Metanephros (tissue), 2 donors: Measurements from ENCODE around the genes PRR29 and PECAM1.

GRCh38 chr17:63997626-63998821 lies at the start of gene PRR29:
TSS of gene PRR29 (plus strand) at chr17:63998351.
- RAMPAGE, long total RNA: start-site peak on the plus strand at chr17:63998348-63998355, 17 and 6 reads in 2 replicates

DNA sequence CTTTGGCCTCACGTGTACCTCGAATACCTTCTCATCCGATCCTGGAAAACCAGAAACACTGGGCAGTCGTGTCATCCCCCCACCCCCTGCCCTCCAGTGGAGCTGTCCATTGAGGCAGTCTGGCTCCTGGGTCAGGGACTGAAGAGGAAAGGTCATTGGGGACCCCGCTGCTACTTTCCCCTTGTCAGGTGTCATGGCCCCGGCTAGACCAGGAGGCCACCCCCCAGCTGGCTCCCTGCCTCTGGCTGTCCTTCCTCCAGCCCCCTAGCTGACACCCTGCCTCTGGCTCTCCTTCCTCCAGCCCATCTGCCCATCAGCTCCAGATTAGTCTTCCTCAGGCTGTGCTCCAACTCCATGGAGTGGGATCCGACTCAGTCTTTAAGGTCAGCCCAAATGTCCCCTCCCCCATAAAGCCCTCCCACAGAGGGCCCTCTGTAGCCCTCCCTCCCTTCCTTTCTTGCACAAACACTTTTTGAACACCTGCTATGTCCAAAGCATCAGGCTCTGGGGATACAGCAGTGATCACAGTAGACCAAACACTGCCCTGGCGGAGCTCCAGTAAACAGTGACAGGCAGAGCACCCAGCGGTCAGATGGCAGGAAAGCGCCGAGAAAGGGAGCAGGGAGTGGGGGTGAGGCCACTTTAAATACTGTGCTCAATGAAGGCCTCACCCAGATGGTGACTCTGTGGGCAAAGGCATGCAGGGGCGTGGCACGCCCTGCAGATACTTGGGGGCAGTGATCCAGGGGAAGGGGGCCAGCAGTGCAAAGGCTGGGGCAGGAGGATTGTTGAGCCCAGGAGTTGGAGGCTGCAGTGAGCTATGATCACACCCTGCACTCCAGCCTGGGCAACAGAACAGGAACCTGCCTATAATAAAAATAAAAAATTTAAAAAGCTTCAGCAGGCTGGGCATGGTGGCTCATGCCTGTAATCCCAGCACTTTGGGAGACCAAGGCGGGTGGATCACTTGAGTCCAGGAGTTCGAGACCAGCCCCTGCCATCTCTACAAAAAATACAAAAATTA lies 7.5 kb downstream of the PRR29 start:
- RAMPAGE, long total RNA: no peak

DNA sequence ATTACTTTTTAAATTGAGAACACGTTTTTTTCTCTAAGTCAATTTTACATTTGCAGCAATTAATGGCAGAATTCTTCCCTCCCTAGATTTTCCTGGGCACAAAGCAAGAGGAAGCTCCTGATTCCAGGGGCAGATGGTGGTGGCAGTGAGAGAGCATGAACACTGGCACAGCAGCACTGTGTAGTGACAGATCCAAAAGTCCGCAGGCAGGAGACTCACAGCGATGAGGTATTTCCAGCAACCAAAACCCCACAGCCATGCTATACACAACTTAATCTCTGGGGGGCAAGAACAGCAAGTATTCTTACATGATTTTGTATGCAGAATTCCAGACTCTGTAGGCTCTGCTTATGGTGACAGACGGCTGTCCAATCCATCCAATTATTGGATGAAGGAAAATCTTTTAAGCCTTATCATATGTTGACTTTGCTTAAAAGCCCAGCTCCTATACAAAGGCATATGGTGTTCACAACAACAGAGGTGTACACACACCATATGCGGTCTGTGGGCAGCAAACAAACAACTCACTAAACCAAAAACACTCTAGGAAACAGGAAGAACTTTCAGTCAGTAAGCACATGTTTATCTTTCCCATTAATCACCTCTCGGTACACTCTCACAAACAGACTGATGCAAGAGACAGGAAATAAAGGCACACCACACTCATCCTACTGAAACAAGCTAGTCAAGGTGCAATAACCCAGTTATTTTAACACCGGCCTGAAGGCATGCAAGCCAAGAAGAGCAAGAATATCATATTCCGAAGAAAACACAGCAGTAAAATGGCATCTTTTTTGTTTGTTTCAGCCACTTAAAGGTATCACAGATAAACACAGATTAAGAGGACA lies 48.0 kb downstream of the ERN1 start:
- RAMPAGE, long total RNA: no peak

- RAMPAGE, long total RNA: no peak
These were observed 974 bp downstream of the ERN1 start for GRCh38 chr17:64128828-64129512.

DNA sequence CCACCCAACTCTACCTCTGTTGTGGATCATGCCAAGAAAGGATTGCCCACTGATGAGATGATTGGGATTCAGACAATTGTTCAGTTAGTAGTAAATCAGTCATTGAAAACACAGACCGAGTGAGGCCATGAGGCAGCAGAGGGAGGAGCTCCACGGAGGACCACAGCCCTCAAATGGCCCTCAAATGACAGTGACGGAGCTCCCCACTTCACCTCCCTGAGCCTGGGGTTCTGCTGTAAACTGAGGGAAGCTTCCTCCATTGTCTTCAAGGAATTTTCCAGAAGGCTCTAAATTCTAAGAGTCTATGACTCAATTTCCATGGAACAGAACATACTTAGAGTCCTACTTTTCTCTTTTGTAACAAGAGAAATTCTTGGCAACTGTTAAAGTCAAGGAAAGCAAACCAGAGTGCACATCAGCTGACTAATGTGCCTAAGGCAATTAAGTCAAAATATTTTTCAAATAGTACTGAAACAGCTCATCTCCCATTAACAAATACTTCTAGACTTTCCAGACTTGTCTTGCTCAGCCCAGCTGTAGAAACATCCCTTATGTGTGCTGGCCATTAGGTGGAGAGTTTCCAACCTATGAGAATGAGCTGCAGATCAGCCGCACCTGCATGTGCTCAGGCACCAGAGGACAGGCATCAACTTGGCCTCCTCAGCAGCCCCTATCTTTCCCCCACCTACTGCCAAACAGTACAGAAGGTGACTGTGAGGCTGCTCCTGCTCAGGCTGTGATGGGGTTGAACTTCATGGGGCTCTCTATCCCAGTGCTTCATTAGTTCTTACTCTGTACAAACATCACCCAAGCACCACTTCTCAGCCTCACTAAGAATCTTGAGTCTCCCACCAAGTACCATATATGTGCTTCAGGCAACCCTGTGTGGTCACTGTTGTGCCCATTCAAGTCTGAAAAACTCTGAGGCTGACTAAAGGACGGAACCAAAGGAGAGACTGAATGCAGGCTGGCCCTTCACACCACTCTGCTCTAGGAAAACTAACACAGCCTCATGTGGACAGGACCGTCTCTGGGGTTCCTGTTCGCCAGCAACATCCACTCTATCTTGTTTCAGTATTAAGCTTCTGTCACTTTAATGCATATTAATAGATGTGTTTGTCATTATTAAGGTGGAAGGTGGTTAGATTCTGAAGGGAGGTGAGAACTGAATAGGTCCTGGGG lies 32.2 kb downstream of the TEX2 start:
- RAMPAGE, long total RNA: no peak

DNA sequence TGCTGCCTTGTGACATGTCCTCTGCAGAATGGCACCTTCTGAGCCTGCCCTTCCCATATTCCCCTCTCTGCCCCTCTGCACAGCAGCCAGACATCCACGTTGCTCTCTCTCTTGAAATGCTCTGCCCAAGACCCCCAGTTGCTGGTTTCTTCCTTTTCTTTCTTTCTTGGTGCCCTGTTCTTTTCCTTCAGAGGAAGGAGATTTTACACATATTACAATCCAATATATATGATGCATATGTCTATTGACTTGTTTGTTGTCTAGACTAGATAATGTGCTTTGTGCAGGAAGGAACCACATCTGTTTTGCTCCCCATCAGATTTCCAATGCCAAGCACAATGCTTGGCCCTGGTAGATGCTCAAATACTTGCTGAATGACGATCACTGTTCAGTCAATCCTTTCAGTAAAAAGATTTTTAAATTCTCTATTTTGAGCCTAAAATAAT lies 6.6 kb downstream of the TEX2 start:
- RAMPAGE, long total RNA: no peak

GRCh38 chr17:64355897-64356496 lies 34.7 kb downstream of the PECAM1 start:
- RAMPAGE, long total RNA: no peak

GRCh38 chr17:64356803-64357634 lies 33.6 kb downstream of the PECAM1 start:
- RAMPAGE, long total RNA: no peak

GRCh38 chr17:64384930-64386087 lies 5.4 kb downstream of the PECAM1 start:
- RAMPAGE, long total RNA: no peak

- RAMPAGE, long total RNA: no peak
These were observed at the start of gene PECAM1 for GRCh38 chr17:64389940-64391066. TSS of gene PECAM1 (minus strand) at chr17:64390860.

- RAMPAGE, long total RNA: no peak
These were observed 27.9 kb upstream of the PECAM1 start for GRCh38 chr17:64418495-64419009.

DNA sequence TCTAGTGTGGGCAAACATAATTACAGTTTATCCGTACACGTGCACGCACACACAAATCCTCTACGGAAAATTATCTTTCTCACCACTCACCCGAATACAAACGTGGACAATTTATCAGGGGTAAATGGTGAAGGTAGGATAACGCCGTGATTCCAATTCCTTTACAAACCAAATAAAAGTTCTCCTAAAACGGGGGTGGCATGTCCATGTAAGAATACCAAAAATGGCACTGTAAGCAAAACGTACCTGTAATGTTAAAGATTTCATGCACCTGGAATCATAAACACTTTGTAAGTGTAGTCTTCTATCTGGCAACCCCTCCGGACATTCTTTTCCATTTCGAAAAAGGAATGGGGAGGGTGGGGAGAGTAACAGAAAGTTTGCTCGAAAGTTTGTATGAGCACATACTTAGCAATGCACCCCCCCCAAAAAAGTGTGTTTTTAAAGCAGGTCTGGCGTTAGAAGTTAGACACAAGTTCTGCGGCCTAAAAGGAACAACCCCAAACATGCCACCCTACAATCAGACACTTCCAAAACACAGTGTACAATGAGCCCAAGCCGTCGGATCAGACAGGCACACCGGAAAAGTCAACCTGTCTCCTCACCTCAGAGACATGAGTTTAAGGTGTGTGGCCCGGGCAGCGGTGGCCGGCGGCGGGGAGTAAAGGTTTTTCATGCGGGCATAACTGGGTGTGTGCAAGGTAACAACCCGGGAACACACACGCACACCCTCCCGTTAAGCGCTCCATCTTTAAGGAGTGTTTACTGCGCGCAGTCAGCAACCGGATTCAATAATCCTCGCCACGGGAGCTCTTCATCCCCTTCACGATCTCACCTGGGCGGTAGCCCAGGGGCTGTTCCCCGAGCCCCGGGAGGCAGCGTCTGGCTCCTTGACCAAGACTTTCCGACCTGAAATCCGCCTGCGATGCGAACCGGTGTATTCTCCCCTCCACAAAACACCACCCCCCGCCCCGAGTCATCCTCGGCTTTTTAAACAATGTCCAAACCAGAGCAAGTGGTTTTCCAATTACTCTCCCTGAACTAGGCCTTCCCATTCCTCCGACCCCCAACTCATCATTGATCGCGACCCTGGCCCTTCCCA lies 1.1 kb downstream of the SMURF2 start:
- RAMPAGE, long total RNA: no peak

- RAMPAGE, long total RNA: no peak
These were observed 82.4 kb downstream of the LRRC37A3 start for GRCh38 chr17:64836362-64837739.

GRCh38 chr17:64985177-64985547 lies 65.9 kb upstream of the LRRC37A3 start:
- RAMPAGE, long total RNA: no peak

DNA sequence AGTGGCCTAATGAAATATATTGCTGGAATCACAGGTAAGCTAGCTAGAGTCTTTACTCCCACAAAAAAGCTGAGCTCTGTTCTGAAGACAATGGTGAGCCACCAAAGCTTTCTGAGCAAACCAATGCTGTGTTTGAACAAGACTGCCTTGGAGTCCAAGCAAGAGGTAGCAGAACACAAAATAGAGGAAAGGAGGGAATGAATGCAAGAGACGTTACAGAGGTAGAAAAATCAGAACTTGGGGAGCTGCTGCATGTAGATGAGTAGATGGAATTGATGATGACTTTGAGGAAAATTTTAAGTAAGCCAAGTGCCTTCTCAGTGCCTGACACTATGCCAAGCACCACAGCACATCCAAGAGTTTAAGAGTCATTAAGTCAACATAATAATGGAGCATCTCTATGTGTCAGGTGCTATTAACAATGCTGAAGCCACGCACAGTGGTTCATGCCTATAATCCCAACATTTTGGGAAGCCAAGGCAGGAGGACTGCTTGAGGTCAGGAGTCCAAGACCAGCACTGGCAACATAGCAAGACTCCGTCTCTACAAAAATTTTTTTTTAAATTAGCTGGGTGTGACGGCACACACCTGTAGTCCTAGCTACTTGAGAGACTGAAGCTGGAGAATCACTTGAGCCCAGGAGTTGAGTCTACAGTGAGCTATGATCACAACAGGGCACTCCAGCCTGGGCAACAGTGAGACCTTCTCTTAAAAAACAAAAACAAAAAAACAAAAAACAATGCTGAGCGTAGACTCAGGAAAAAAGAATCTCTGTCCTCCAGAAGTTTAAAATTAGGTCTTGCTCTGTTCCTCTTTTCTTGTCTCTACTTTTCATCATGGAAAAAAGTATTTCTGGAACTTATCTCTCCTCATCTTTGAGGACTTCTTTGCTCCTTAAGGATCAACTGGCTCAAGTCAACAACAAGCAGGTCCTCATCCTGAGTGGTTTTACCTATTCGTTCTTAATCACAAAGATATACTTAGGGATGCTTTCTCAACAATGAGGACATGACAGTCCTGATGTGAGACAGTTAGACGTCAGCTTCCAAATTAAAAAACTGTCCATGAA lies 6.2 kb downstream of the GNA13 start:
- RAMPAGE, long total RNA: no peak

DNA sequence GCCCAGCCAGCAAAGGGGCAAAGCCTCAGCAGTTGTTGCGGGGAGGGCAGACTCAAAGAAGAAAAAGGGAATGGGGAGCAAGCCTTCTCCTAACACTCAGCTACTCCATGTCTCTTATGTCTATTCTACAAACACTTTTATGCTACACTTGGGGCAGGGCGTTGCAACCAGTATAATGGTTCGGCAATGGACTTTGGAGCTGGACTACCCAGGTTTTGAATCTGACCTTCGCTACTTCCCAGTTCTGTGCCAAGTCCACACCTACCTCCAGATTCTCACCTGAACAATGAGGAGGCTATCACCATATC lies 31.1 kb upstream of the GNA13 start:
- RAMPAGE, long total RNA: no peak

DNA sequence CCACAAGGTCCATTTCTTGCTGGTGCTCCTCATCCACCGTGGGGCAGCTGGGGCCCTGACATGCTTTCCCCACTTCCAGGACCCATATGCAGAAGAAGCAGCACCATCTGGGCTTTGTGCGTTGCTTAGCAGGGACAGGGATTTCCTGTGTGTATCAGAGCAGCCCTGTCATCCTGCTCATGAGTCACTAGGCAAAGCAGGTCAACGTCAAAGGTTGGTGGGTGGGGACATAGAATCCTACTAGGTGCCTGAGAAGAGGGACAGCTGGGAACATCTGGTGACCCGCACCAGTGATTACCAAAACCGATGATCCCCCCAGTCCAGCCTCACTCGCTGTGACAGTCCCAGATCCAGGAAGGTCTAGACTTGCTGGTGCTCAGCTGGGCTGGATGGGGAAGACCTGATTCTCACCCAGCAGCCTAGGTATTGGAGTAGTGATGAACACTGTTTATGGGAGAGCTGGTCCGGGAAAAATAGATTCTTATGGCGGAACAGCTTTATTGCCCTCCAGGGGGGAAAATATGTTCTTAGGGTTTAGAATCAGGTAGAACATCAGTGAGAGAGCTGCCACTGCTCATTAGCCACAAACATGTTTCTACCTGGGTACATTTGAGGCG lies 27.1 kb downstream of the RGS9 start:
- RAMPAGE, long total RNA: no peak

- RAMPAGE, long total RNA: no peak
These were observed 15.2 kb downstream of the AXIN2 start for GRCh38 chr17:65546124-65546778.

DNA sequence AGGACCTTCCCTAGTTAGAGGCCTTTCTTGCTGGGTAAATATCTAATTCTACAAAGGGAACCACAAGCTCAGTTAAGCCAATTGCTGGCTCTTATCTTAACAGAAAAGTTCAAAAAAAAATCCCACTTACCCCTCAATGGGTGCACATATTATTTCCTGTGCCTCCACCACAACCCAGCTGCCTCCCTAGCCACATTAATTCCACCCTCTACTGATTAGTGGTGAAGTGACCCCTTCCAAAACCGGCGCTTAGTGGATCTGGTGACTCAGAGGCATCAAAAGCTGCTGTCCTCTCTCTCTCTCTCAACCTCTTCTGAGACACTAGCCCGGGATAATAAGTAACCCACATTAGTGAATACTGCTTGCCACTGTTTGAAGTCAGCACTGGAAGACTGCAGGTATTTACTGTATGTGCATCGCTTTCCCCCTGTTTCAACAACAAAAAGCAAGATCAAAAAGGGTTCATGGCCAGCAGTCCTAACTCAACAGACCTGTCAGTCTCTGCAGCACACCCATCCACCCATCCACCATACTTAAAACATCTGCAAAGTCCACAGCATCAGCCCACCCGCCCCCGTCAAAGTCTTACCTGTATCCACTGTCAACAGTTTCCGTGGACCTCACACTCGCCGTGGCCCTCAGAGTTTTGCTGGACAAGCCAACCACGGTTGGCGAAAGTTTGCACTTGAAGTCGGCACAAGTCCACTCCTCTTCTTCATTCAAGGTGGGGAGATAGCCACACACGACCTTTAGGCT lies 4.1 kb downstream of the AXIN2 start:
- RAMPAGE, long total RNA: no peak

DNA sequence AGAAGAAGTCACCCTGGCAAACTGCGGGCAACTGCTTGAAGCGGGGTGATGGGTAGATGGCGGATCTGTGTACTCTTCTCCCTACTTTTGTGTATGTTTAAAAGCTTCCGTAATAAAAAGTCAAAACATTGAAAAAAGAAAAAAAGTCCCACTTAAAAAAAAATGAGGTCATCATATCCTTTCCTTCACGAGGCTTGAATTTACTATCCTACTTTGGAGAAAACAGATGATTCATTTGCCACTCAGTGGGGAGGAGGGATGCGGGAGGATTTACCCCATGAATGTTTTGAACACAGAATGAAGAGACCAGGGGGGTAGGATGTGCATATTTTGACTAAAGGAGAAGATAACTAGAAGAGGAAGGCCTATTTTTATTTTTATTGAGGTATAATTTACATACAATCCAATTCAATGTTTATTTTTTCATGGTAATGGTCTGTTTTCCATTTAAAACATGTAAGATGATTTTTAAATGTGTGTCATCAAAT lies 135.3 kb upstream of the AXIN2 start:
- RAMPAGE, long total RNA: no peak